Retinal pigment epithelial cell (primary cell): ENCODE measurements around a stretch of chr10.

- RRBS = no CpG with 5 or more reads among the region's 8 CpGs
Observed at GRCh38 chr10:71338877-71339466, 19.9 kb downstream of the SLC29A3 start.

- RRBS = no CpG with 5 or more reads among the region's 3 CpGs
Observed at GRCh38 chr10:71345041-71345487, 26.0 kb downstream of the SLC29A3 start.

GRCh38 chr10:71397070-71397315, 273 bp downstream of the CDH23 start:
- RRBS = 1% methylated on average over 37 of the region's 42 CpGs

- RRBS = no CpG with 5 or more reads among the region's 6 CpGs
Observed at GRCh38 chr10:71747216-71747944, 25.9 kb downstream of the VSIR start.

GRCh38 chr10:71820167-71820679, 30.8 kb downstream of the PSAP start:
- RRBS = no CpG with 5 or more reads among the region's 5 CpGs

- RRBS = no CpG with 5 or more reads among the region's 13 CpGs
Observed at GRCh38 chr10:71828718-71829649, 22.1 kb downstream of the PSAP start.

GRCh38 chr10:71836845-71837125, 14.3 kb downstream of the PSAP start:
- RRBS = 0% methylated on average over 1 of the region's 7 CpGs

DNA sequence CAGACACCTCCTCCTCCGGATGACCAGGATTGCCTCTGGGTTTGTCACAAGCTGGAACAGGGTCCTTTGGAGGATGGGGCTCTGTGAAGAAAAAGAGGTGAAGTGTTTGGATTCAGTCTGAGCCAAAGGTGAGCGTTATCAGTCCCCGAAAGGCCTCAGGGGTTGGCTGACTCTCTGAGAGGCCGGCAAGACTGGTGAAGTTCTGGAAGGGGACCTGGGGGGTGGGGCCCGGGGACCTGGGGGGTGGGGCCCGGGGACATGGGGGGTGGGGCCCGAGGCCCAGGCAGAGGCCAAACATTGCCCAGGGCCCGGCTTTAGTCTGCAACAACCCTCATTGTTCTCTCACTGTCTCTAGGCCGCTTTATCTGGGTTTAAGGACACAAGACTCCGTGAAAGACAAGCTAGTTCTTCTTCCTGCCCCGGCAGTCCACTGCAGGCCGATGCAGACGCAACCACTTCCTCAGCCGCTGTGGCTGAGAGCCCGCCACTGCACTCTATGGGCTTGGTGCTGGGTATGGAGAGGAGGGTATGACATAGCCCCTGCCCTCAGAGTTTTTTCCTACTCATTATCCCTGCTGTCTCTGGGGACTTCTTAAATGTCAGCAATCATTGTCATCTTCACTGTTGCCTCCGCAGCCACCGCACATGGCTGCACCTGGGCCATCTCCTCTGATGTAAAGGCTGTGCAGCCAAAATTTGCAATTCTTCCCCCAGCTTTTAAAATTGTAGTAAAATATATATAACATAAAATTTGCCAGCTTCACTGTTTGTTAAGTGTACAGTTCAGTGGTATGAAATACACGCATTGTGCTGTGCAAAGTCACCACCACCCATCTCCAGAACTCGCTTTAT, 27.5 kb upstream of the PSAP start:
- RRBS = 9% methylated on average over 5 of the region's 19 CpGs

DNA sequence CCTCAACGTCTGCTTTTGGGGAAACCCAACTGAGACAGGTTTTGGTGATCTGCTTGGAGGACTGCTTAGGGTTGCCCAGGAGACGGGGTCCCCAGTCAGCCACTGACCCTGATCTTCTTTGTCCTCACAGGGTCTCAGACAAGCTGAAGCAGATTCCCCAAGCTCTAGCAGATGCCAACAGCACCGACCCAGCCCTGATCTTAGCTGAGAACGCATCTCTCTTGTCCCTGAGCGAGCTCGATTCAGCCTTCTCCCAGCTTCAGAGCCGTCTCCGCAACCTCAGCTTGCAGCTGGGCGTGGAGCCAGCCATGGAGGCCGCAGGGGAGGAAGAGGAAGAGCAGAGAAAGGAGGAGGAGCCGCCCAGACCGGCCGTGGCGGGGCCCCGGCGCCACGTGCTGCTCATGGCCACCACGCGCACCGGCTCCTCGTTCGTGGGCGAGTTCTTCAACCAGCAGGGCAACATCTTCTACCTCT, 42.9 kb downstream of the CHST3 start:
- RRBS = 89% methylated on average over 9 of the region's 23 CpGs

DNA sequence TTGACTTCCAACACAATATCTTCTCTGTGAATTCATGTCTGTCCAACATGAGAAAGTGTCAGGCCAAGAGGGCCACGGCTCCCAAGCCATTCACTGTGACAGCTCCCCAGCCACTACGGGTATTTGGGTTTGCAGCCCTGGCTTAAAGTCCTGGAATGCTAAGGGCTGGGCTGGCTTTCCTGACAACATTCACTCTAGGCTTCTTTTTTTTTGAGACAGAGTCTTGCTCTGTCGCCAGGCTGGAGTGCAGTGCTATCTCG, 53.3 kb downstream of the CHST3 start:
- RRBS = no CpG with 5 or more reads among the region's 4 CpGs

DNA sequence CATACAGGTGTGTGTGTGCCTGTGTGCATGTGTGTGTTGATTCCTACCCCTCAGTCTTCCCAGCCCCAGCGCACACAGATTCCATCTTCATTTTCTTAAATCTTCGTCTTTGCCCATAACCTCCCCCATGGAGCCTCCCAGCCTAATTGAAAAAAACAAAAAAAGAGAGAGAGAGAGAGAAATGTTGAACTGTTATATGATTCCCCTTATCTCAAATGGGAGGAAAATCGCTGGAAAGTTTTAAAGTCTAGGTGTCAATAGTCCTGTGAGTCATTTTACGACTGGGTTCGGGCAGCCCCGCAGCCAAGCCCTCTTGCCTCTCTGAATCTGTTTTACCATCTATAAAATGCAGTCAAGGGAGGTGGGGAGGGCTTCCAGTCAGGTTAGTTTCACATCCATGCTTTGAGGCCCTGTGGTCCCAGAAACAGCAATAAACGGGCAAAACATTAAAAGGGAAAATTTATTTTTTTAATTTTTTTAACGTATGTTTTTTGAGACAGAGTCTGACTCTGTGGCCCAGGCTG, 60.8 kb downstream of the SPOCK2 start:
- RRBS = no CpG with 5 or more reads among the region's 8 CpGs

- RRBS = no CpG with 5 or more reads among the region's 8 CpGs
Observed at GRCh38 chr10:72073589-72074091, 14.7 kb downstream of the SPOCK2 start.

DNA sequence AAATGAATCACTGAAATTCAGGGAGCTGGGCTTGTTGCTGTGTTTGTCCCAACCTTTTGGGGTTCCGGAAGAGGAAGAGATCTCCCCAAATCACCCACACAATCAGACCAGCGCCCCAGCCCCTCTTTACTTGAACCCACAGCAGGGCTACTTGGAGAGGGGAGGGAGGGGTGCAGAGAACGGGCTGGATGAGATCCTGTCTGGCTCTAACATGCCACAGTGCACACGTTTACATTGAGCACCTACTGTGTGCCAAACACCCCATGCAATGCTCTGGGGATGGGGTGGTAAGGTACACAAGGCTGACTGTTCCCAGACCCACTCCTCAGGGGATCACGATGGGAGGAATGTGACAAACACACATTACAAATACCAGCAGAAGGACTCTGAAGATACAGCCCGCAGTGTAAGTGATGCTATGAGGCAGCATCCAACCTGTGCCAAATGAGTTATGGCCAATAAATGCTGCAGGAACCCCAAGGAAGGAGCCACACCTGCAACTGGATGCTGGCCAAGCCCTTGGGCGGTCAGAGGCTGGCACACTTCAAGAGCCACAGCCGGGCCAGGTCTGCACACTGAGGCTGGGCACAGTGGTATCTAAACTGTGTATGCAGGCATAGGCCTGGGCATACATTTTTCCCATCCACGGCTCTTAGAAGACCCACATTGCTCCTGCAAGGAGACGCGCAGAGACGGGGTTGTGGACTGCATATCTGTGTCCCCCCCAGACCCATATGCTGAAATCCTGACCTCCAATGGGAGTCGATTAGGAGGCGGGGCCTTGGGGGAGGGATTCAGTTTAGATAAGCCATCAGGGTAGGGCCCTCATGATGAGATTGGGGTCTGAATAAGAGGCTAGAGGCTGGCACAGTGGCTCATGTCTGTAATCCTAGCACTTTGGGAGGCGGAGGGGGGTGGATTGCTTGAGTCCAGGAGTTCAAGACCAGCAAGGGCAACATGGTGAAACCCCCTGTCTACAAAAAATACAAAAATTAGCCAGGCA, 6.3 kb downstream of the SPOCK2 start:
- RRBS = no CpG with 5 or more reads among the region's 15 CpGs

DNA sequence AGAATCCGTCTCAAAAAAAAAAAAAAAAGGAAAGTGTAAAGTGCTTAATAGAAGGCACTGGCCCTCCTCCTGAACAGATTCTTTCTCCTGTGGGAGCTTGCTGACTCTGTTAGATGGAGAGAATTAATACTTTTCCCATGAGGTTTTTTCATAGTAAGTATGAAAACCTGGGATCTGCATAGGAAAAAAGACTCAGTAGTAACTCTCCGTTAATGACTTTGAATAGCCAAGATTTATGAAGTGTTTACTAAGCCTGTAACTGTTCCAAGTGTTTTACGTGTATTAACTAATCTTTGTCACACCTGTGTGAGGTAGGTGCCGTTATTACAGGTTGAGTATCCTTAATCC, 1.4 kb upstream of the ASCC1 start:
- RRBS = no CpG with 5 or more reads among the region's 4 CpGs

- RRBS = no CpG with 5 or more reads among the region's 3 CpGs
Observed at GRCh38 chr10:72260098-72260355, 13.7 kb upstream of the DDIT4 start.

- RRBS = no CpG with 5 or more reads among the region's 6 CpGs
Observed at GRCh38 chr10:72318830-72319240, 35.9 kb downstream of the DNAJB12 start.

DNA sequence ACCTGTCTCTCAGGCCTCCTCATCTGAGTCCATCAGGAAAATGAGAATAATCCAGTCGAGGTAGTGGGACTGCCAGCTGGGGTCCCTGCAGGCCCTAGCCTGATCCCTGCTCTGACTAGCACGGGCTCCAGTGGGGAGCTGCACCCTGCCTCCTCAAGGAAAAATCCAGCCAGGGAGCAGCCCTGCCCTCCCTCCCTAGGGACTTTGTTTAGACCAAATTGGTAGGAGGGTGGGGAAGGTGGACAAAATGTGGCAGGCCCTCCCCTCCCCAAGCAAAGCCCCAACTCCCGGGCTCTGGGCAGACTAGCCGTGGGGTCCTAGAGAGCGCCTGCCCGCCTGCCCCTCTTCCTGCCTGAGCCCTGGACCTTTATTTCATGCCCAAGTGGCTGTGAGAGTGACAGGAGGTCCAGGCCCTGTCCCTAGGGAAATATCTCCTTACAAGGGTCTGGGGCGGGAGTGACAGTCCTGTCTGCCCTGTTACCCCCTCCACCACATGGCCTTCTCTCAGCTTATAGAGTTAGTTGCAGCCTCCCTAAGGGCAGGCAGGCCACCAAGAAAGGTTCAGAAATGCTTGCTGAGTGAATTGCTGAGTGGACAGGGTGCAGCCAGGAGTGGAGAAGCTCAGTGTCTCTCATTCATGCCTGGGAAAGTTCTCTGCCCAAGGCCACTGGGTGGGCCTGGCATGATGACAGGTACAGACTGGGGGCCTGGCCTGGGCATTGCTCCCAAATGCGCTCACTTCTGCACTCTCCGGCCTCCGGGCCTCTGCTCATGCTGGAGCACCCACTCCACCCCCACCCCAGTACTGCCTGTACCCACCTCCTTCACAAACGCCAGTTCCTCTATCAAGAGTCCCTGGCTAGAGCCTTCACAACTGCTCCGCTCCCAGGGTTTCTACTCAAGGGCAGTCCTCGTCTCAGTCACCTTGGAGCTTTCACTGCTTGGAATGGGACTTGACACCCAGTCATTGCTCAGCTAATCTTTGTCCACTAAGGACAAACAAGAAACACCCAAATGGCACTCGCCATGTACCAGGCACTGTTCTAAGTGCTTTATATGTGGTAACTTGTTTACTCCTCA, 25.2 kb downstream of the DNAJB12 start:
- RRBS = no CpG with 5 or more reads among the region's 14 CpGs

DNA sequence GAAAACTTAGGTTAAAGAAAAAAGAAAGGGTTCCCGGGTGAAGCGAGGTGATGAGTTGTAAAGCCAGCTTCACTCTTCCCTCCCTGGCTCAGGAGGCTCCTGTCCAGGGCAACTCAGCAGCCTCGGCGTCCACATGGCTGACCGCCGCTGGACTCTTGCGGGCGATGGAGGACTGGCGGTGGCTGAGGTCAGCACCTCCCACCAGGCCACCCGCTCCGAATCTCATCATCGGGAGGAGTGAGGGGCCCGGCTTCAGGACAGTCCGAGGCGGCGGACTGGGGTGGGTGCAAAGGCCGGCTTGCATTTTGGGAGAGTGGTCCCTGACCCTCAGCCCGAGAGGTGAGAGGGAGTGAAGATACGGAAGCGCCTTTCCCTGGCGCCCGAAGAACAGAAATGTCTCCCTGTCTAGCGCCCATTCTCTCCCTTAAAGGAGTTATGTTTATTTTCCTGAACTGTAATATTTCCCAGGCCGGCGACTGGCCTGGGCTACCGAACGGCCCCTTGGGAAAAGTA, 728 bp downstream of the DNAJB12 start:
- RRBS = 2% methylated on average over 10 of the region's 27 CpGs

DNA sequence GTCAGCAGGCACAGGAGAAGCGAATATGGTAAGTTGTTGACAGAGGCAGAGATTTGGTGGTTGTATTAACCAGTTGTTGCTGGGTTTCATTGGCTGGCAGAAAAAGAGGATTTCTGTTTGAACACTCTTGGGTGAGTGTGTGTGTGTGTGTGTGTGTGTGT, 976 bp downstream of the MCU start:
- RRBS = no CpG with 5 or more reads among the region's 1 CpG

- RRBS = no CpG with 5 or more reads among the region's 2 CpGs
Observed at GRCh38 chr10:72742532-72743004, 50.6 kb downstream of the MCU start.